Fibroblast of villous mesenchyme (primary cell): Measurements from ENCODE around the genes LILRB3, LILRB2, CDC42EP5, KIR3DL3 and PPP1R12C.

GRCh38 chr19:54207915-54208948 lies 7.6 kb downstream of the RPS9 start:
- CAGE, long polyA plus RNA = no peak

DNA sequence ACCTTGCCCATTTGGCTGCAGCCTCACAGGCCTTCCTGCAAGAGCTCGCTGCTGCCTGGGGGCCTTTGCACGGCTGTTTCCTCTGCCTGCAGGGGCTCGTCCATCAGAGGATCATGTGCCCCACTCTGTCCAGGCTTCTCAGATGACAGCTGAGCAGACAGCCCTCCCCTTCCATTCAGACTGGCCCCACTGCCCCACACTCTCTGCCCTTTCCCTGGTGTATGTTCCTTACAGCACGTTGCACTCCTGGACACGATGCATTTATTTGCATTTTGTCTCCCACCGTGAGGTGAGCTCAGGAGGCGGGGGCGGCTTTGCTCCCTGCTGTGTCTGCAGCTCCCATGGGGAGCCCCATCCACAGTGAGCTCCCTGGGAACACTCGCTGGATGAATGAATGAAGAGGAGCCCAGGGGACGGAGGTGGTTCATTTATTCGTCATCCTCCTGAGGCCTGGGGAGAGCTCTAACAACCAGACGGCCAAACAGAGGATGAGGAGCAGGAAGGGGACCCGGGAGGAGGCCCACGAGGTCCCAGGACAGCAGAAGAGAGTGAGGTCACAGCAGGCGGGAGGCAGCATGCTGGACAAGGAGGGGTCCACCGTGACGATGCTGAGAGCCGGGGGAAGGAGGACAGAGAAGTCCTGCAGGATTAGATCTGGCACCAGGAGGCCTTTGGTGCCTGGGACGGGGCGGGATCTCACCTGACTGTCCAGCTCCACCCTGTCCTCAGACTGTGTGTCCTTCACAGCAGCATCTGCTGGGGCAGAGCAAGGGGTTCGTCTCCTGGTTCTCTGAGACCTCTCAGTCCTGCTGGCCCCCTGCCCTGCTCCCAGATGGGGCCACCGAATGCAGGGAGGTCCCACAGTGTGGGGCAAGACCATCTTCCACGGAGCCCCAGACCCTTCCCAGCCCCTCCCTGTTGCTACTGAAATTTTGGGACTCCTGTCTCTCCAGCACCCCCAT lies 4.9 kb downstream of the LILRB3 start:
- CAGE, long polyA plus RNA = no peak

- CAGE, long polyA plus RNA = no peak
Observed at GRCh38 chr19:54222451-54223593, at the start of gene LILRB3. Gene LILRB3 (minus strand): TSS chr19:54223007.

DNA sequence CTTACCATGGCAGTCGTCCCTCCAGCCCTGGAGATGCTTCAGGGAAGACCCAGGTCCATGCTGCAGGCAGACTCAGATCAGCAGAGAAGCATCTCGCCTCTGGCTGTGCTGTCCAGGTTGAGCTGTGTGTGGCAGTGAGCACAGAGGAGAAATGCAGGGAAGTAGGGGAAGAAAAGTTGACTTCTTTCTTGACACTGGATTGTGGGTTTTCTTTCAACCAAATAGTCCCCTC lies at the start of gene LILRB2:
Gene LILRB2, minus strand, starts transcription at position 155 of the 232 bp plus-strand sequence.
- CAGE, long polyA plus RNA = no peak

DNA sequence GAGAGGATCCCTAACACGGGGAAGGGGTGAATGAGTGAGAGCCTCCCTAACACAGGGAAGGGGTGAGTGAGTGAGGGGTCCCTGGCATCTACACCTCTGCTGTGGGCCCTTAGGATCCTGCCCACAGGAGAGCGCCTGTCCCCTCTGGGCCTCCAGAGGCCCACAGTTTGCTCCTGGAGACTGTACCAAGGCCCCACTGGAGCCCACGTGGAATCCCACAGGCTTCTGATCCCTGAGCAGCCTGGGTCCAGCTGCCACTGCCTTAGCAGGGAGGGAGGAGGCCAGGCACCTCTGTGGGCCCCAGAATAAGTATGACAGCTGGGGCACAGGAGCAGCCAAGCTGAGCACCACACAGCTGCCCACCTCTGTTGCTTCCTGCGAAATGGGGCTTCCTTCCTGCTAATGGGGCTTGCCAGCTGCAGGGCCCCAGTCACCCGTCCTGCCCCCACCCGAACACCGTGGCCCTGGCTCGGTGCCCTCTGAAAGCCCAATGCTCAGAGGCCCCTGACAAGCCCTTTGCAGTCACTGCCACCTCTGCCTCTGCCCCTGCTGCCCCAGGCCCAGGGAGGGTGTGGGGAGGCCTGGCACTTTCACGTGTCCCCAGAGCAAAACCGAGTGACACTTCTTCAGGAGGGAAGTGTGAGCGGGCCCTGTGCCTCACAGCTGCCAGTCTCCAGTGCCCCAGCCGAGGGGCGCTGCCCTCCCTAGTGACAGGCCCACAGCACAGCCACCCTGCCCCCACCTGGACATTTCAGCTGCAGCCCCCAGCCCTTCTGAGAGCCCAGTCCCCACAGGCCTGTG lies 4.5 kb upstream of the LILRB2 start:
- CAGE, long polyA plus RNA = no peak

GRCh38 chr19:54336222-54337015 lies 2.5 kb downstream of the LILRA4 start:
- CAGE, long polyA plus RNA = no peak

DNA sequence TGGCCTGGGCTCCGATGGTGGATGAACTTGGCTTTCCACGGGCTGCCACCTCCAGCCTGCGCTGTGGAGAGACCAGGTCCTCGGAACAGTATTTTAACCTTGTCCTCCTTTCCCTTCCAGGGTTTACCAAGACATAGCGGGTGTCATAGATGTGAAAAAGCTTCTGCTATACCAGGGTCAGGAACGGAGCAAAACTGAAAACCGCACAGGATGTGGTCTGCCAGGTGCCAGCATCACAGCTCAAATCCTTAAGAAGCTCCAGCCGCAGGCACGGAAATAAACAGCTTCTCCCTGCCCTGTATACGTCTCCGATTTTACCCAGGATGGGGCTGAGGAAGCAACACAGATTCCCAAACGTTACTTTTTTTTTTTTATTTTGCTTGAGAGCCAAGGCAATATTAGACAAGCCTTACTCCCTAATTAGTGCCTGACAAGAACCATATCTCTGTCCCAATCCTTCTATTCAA lies 5.7 kb upstream of the LAIR1 start:
- CAGE, long polyA plus RNA = no peak

DNA sequence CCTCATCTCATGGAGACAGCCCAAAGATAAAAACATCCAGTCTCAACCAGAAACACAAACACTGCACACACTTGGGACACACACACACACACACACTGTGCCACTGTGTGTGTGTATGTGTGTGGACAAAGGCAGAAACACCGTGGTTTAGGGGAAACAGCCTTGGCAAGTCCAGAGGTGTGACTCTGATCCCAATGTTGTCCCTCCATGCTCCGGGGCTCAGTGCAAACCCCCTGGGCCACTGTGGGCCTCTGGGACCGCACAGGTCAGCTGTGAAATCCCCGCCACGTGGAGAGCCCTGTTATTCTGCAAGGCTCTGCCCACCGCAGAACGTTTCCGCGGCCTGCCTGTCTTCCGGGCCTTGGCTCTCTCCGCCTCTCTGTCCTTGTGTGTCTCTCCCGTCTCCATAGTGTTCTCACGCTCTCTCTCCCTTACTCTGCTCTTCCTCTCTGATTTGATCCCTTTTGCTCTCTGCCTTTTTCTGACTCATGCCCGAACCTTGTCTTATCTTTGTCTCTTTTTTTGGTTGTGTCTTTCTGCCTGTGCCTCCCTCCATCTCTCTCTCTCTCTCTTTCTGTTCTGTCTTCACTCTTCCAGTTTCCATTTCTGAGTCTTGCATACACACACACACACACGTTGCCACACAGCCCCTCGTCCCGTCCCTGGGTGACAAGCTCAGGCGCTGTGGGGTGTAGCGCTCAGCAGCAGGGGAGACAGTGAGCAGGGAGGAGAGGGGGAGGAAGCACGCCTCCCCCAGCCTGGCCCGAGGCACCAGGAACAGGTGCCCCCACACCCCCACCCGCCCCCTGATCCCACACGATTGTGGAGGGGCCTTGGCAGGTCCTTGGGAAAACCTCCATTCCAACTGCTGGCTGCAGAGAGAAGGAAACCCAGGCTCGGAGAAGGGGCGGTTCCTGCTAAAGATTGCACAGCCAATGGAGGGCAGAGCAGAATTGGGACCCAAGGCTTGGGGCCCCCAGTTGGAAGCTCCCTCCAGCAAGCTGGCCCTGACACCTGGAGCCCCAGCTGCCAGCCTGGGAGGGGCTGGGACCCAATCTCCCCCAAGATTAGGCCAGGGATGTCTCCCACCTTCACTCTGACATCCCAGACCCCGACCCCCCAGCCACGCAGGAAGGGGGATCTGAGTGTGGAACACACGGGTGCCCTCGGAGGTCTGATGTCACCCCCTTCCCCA lies 3.1 kb downstream of the TTYH1 start:
- CAGE, long polyA plus RNA = no peak

DNA sequence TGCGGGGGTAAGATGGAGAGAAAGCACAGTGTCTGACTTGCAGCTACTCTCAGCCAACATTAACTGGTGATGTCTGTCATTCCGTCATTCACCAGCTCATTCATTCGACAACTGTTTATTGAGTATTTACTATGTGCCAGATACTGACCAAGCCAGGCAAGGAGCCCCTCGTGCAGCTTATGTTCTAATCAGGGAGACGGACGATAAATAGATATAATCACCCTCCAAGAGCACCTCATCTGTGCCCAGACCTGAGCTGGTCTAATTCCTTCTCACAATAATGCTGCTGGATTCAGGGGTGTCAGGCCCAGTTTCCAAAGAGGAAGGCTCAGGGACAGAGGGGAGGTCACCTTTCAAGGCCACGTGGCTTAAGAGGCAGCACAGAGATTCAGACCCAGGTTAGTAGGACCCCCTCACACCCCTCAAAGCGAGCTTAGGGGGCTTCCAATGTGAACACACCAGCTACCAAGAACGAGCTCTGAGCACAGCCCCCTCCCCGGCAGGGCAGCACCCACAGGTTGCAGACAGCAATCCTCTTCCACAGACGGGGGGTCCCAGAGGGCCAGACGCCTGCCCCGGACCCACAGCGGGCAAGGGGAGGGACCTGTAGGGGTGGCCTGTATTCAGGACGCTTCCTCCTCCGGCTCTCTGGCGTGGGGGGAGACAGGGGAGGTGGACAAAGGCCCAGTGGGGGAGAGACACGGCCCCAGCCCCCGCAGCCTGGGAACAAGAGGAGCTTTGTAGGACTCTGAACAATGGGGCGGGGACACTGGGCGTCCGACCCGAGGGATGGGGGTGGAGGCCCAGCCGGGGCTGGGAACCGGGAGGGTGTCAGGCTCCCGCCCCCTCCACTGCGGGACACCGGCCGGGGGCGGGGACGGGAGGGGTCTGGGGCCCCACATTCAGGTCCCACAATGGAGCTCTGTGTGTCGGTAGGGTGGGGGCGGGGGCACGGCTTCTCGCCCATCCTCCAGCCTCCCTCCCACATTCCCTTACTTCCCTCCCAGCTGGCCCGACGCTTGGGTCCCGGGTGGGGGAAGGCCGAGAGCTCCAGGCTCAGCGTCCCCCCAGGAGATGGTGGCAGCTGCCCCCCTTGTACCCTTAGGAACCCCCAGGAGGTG lies 4.8 kb downstream of the TTYH1 start:
- CAGE, long polyA plus RNA = no peak

DNA sequence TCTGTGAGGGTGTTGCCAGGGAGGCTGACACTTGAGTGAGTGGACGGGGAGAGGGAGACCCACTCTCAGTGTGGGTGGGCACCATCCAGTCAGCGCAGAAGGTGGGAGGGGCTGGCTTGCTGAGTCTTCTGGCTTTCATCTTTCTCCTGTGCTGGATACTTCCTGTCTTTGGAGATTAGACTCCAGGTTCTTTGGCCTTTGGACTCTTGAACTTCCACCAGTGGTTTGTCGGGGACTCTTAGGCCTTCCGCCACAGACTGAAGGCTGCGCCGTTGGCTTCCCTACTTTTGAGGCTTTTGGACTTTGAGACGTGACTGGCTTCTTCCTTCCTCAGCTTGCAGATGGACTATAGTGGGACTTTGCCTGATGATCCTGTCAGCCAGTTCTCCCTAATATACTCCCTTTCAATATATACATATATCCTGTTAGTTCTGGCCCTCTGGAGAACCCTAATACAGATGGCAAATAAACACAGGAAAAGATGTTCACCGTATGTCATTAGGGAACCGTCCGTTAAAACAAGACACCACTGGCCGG lies 4.2 kb upstream of the LENG8 start:
- CAGE, long polyA plus RNA = no peak

DNA sequence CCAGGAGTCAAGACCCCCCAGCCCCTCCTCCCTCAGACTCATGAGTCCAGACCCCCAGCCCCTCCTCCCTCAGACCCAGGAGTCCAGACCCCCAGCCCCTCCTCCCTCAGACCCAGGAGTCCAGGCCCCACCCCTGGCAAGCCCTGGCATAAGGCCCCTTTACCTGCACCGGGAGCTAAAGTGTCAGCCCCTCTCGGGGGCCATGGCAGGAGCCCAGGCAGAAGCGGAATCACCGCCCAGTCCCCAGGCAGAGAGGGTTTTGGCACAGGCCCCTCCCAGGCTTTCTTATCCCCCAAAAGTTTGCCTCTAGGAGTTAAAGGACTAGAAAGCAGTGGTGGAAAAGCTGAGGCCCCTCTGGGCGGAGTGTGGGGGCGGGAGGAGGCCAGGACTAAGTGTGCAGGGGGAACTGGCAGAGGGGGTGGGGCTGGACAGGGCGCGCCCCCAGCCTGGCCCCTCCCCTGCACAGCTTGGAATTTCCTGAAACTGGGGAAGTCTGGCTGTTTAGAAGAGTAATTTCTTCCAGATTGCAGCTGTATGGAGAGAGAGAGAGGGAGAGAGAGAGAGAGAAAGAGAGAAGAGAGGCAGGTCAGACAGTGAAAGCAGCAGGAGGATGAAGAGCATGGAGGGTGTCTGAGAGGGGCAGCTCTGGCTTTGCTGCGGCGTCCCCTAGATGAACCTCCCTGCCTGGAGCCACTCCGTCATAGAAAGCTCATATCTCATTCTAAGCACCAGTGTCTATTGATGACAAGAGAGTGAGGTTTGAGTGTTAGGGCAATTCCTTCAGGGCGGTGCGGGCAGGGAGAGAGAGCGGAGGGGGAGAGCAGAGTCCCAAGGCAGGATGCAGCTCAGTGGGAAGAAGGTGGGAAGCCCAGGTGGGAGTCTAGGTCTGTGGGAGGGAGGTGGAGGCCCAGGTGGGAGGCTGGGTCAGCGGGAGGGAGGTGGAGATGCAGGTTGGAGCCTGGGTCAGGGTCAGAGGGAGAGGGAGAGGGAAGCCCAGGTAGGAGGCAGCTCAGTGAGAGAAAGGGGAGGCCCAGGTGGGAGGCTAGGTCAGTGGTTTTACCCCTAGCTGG lies at the start of gene CDC42EP5:
Gene CDC42EP5, minus strand, starts transcription at position 396 of the 1,070 bp plus-strand sequence.
- CAGE, long polyA plus RNA = start-site peak on the minus strand centred at position 394 of the sequence, 73 bp wide, 24 and 18 reads in 2 replicates

- CAGE, long polyA plus RNA = no peak
Observed at GRCh38 chr19:54526887-54527556, 24.4 kb downstream of the LAIR2 start.

GRCh38 chr19:54593807-54594382 lies 463 bp downstream of the LILRA1 start:
- CAGE, long polyA plus RNA = no peak

DNA sequence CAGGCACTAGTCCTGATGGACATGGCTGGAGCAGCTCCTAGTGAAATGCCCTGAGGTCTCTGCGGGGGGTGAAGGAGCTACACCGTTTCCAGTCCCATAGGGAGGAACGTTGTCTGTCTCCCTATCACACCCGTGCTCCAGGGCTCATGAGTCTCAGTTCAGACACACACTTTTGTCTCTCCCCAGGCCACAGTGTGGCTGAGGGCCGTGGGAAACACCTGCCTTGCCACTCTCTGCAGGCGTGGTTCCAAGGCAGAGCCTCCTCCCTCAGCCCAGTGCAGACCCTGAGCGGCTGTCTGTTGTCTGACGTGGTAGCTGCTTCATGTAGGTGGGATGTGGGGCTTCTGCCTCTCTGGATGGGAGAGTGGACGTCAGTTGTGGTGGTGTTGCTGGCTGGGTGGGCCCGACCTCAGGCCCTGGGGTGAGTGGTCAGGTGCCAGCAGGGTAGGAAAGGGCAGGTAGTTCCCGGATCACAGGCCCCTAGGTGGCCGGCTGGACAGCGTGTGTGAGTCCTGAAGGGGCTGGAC lies 6.0 kb upstream of the LILRB1 start:
- CAGE, long polyA plus RNA = no peak

DNA sequence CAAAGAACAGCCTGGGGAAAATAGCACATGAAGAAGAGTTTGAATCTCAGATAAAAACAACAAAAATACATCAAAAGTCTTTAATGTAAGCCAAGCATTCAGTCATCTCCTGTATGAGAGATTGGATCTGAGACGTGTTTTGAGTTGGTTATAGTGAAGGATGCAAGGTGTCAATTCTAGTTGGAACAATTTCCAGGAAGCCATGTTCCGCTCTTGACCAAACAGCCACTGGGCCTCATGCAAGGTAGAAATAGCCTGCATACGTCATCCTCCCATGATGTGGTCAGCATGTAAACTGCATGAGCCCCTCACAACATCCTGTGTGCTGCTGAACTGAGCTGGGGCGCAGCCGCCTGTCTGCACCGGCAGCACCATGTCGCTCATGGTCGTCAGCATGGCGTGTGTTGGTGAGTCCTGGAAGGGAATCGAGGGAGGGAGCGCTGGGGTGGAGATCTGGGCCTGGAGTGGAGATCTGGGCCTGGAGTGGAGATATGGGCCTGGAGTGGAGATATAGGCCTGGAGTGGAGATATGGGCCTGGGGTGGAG lies at the start of gene KIR3DL3:
Gene KIR3DL3, plus strand, starts transcription at position 319 of the 546 bp plus-strand sequence.
- CAGE, long polyA plus RNA = no peak

DNA sequence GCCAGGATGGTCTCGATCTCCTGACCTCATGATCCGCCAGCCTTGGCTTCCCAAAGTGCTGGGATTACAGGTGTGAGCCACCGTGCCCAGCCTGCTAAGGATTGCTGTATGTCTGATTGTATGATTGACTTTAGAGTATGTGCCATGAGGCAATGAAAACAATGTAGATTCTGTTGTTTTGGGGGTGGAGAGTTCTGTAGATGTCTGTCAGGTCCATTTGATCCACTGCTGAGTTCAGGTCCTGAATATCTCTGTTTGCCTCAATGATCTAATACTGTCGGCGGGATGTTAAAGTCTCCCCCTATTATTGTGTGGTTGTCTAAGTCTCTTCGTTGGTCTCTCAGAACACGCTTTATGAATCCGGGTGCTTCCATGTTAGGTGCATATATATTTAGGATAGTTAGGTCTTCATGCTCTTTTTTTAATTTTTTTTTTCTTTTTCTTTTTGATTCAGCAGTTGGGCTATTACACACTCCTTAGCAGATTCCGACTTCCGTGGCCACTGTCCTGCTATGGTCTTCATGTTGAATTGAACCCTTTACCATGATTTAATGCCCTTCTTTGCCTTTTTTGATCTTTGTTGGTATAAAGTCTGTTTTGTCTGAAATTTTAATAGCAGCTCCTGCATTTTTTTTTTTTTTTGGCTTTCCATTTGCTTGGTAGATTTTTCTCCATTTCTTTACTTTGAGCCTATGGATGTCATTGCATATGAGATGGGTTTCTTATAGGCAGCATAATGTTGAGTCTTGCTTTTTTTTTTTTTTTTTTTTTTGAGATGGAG lies 4.3 kb downstream of the FCAR start:
- CAGE, long polyA plus RNA = no peak

GRCh38 chr19:55117030-55118040 lies at the start of gene PPP1R12C:
Gene PPP1R12C (minus strand): TSS chr19:55117637.
- CAGE, long polyA plus RNA = no peak

DNA sequence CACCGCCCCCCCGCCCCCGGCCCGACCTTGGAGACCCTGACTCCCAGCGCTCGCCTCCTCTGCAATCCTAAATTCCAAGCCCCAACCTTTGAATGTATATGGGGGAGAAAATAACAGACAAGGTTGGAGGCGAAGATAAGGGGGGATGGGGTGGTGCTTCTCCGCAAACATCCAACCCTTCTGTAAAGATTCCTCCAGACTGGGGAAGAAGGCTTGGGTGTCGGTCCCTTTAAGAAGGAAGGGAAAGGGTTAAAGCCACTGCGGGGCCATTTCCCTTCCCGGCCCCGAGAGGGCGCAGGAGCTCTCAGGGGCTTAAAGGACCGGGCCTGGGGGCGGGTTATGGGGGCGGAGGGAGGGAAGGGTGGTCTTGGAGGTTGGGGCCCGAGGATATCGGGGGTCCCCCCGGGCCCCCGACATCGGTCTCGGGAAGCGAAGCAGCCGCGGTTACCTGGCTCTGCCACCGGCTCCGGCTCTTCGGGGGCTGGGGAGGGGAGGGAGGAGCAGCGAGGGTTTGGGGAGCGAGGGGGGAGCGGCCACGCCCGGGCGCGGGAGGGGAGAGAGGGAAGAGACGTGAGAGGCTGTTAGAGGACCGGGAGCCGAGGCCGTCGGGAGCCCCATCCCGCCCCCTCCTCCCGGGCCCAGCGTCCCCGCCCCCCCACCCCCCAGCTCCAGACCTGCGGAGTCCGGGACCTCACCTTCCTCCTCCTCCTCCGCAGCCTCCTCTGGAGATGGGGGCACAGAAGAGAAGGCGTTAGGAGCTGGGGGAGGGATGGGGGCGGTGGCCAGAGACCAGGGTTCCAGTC lies 2.8 kb downstream of the TNNT1 start:
- CAGE, long polyA plus RNA = no peak

DNA sequence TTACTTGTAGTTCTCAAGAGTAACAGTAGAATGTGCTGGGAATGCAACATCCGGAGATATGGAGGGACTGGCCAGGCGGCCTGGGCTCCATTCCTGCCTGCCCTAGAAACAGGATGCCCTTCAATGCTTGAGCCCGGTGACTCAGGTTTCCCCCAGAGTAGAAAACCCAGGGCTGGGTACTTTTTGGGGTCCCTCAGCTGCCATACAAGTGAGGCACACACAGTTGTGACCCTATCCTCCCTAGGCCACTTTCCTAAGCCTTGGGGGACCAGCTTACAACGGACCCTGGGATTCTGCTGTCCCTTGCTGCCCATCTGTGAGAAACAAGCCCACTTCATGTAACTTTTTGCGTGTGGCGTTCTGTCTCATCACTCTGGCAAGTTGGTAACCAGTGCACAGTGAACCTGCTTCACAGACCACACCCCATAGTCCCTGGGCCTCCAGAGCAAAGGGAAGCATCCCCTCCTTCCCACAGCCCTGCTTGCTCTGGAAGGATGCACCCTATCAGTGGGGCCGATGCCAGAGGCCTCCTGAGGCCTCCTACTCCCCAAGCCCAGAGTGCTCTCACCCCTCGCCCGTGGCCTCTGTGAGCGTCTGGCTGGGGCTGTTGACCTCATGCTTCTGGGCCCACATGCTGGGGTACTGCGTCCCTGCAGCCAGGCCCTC lies 5.4 kb downstream of the TMEM86B start:
- CAGE, long polyA plus RNA = no peak

GRCh38 chr19:55223918-55224525 lies 4.5 kb downstream of the TMEM86B start:
- CAGE, long polyA plus RNA = no peak